Measurements from ENCODE around the genes INCENP and UBXN1.

GRCh38 chr11:61801412-61802152 is 8.9 kb downstream of the FEN1 start:
- PRO-cap, 2 experiments, result no peak in any of the 2 experiments

- PRO-cap, 2 experiments, result peak in 1 of 2 experiments; most common minus-strand start chr11:61922649 (in 1)
These were observed 5.3 kb upstream of the RAB3IL1 start for GRCh38 chr11:61922514-61923128.

GRCh38 chr11:61958882-61959365 is 8.5 kb downstream of the FTH1 start:
- PRO-cap, 2 experiments, result no peak in any of the 2 experiments

GRCh38 chr11:61975994-61976476 is 8.6 kb upstream of the FTH1 start:
- PRO-cap, 2 experiments, result no peak in any of the 2 experiments

DNA sequence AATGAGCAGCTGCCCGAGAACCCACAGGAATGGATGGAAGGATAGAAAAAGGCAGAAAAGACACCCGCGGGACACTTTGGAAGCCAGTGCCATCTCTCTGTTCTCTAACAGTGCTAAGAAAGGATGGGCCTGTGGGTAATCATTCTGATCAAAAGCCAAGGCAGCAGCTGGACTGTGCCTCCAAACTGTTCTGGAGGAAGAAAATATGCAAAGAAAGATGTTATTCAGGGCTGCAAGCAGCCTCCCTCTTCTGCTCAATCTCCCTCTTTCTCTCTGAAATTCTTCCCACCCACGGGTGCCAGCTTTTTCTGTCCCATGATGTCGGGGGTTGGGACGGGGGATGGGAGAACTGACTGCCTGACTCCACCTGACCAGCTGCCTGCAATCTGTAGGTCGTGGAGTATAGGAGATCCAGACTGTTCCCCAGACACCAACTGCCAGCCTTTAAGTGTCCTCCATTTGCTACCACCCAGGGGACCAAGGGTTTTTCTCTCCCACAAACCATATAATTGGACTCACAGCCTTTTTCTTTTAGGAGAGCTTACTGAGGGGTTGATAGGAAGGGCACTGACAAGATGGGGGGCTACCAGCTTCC is 37.9 kb upstream of the FTH1 start:
- PRO-cap, 2 experiments, result no peak in any of the 2 experiments

DNA sequence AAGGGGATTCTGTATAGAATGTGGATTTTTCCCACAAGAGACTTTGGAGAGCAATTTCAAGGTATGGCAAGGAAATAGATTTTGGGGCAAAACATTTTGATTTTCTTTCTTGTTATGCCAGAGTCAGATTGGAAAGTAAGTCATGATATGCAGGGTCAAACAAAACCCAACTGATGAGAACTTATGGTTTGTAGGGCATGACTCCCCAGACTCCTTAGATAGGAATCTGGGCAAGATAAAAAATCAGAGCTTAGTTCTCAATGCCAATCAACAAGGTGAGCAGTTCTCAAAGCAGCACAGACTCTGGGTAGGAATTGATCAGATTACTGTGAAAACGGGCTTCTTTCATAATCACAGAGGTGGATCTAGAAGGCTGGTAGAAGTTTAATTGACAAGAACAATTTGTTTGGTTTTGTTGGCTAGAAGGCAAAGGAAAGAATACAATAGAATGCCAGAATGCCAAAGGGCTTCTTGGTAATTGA is 78.1 kb upstream of the FTH1 start:
- PRO-cap, 2 experiments, result no peak in any of the 2 experiments

DNA sequence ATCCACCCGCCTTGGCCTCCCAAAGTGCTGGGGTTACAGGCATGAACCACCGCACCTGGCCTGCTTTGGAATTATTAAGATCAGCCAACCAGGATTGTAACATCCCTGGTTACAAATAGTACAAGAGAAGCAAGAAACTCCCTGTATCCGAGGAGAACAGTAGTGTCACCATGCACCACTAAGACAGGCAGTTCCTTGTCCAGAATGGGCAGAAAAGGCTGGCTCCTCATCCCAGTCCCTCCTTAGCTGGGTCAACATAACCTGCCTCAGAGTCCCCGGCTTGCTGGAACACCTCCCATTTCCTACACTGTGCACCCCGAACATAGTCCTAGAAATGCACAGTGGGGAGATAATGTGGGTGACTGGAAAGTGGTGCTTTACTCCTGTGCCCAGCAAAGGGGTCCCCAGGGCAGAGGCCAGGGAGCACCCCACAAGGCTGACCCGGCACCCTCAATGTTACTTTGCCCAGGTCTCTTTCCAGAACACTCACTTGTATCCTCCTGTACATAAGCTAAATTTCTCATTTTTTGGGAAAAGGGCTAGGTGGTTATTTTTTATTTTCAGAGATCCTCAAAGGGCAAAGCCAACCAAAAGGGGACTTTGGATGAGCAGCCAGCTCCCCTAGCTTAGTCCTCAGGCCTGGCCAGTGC is 77.0 kb upstream of the INCENP start:
- PRO-cap, 2 experiments, result no peak in any of the 2 experiments

- PRO-cap, 2 experiments, result no peak in any of the 2 experiments
These were observed 62.0 kb upstream of the INCENP start for GRCh38 chr11:62061796-62062306.

- PRO-cap, 2 experiments, result no peak in any of the 2 experiments
These were observed 18.7 kb upstream of the INCENP start for GRCh38 chr11:62105097-62105561.

GRCh38 chr11:62123421-62124251 is at the start of gene INCENP:
Gene INCENP (plus strand): TSS chr11:62124011.
- PRO-cap, 2 experiments, result peak in 2 of 2 experiments; most common plus-strand start chr11:62124011 (in 1); most common minus-strand start chr11:62123759 (in 2)

DNA sequence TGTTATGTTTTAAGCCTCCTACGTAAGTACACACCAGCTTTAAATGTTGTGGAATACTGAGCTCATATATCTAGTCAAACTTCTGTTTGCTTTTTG is 26.3 kb downstream of the SCGB1A1 start:
- PRO-cap, 2 experiments, result no peak in any of the 2 experiments

GRCh38 chr11:62540422-62541428 is 5.9 kb downstream of the AHNAK start:
- PRO-cap, 2 experiments, result peak in 1 of 2 experiments; most common plus-strand start chr11:62540858 (in 1)

DNA sequence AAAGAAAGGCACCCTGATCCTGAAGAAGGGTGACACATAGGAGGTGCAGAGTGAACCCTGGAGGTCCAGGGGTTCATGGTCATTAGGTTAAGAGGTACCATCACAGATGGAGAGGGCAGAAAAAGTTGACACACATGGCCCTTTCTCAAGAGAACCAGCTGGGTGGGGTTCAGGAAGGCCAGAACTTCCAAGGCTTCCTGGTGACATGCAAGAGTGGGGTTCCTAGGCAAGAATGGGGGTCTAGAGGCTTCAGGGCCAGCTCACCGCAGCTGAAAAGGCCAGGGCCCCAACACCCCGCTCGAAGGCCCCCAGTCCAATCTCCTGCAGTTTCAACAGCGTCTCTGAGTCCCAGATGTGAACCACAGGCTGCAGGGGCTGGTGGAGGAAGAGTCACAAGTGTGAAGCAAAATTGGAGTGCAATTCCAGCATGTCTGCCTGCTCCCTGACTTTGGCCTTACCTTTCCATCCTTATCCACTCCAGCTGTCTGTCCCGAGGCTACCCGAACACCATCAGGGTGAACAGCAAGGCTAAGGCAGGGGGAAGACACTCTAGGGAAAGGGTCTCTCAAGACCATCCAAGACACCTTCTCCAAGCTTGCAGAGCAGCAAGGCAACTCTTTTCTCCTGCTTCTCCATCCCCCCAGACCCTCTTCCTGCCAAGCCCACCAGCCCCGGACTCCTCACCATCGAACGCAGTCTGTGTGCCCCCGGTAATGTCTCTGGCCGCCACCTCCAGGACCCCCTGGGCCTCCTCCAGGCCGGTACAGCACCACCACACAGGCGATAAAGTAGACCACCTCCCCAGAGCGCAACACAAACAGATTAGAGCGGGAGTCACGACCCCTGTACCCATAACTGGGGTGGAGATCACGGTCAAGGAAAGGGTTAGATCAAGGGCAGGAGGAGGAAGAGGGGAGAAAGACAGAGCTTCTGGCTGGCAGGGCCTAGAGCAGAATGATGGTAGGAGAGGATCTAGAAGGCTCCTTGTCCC is 4.0 kb downstream of the EML3 start:
- PRO-cap, 2 experiments, result no peak in any of the 2 experiments

GRCh38 chr11:62621234-62621810 is 464 bp downstream of the B3GAT3 start:
- PRO-cap, 2 experiments, result no peak in any of the 2 experiments

DNA sequence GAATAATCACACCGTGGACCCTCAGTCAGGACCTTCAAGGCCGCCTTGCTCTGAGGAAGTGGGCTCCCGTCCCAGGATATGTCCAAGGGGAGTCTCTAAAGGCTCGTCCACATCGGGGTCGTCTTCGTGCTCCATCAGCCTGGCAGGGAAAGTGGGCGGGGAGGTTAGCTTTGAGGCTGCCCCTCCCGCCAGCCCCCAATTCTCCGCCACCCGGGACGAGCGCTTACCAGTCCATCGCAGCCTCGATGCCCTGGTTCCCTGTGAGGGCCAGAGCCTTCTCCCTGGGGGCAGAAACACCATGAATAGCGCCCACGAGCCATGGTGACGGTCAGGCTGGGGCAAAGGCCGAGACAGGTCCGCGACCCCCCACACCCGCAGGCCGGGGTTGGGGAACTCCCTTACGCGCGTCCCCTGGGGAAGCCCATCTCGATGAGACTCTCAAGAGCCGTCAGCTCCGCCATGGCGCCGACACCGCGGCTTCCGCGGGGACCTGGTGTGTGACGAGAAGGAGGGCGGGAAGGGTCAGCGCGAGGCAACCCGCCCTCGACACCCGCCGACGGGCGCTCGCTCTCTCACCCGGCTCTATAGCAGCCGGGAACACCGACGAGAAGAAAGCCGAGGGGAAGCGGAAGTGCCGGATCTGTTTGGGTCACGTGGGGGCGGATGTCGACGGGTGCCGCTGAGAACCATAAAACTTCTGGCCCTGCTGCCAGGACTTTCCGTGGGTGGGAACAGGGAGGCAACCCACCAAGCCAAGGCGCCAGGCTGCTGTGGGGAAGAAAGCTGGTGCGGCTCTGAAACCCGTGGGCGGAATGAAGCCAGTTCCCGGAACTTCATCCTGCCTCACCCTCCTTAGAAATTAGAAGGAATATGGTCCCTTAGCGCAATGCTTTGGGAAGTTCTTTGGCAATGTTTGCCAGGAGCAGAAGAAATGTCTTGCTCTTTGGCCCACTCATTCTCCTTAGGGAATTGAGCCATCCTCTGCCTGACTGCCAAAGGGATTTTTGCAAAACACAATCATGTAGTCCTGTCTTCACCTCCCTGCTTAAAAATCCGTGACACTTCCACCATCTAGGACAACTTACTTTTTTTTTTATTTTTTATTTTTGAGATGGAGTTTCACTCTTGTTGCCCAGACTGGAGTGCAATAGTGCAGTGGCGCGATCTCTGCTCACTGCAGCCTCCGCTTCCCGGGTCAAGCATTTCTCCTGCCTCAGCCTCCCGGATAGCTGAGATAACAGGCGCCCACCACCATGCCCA is at the start of gene UBXN1:
UBXN1 (minus strand) TSS at position 611 of the 1,260 bp plus-strand sequence.
- PRO-cap, 2 experiments, result peak in 2 of 2 experiments; most common plus-strand start position 712 of the sequence (in 2); most common minus-strand start position 584 of the sequence (in 2)

DNA sequence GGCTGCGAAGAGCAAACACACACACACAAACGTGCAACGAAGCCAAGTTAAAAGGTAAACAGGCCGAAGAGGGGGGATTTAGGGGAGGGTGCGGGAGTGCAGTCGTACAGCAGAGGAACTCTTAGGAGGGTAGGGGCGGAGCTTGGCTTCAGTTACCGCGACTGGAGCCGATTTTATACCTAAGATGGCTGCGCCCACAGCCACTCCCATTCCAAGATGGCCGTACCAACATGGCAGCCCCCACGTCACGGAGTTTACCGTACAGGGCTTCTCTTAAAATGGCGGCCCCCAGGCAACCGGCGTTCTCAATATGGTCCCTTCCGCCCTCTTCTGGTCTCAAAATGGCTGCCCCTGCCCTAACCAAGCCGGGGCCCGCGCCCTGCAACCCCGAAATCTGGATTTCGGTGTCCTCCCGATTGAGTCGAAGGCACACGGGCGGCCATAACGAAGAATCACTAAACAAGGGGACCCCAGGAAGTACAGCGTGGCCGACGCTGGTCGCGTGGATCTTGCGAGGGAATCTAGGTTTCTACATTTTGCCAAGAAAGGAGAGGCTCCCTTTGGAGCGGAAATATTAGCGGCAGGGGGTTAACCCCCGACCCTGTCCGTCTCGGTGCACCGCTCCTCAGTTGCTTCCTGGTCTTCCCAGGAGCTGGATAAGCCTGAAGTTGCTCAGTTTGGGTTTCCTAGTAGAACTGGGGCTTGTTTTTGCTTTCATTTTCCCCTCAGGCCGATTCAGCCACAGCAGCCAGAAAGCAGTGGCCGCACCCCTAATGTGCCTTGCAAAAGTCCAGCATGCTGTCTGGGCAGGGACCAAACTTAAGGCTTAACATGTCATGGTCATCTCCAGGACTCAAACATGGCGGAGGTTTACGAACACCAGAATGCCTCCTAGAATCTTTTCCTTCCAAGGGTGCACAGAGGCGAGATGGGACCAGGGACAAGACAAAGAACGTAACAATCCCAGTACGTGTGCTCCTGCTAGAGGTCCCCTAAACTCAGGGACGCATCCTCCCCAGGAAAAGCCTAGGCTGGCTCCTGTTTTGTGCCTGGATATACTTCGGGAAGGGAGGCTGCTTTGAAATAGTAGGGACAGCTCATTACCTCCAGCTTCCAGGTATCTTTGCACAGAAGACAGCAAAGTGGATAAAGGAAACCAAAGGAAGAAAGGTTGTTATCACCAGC is 2.3 kb downstream of the GNG3 start:
- PRO-cap, 2 experiments, result peak in 2 of 2 experiments; most common plus-strand start position 302 of the sequence (in 2); most common minus-strand start position 123 of the sequence (in 2)

DNA sequence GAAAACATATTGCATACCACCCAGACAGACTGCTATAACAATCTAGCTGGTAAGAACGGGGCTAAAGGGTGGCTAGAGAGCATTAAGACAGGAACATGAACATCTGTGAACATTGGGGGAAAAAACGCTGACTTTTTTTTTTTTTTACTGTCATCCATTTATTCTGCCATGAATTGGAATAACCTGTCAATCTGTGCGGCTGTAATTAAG is 657 bp downstream of the TTC9C start:
- PRO-cap, 2 experiments, result no peak in any of the 2 experiments

DNA sequence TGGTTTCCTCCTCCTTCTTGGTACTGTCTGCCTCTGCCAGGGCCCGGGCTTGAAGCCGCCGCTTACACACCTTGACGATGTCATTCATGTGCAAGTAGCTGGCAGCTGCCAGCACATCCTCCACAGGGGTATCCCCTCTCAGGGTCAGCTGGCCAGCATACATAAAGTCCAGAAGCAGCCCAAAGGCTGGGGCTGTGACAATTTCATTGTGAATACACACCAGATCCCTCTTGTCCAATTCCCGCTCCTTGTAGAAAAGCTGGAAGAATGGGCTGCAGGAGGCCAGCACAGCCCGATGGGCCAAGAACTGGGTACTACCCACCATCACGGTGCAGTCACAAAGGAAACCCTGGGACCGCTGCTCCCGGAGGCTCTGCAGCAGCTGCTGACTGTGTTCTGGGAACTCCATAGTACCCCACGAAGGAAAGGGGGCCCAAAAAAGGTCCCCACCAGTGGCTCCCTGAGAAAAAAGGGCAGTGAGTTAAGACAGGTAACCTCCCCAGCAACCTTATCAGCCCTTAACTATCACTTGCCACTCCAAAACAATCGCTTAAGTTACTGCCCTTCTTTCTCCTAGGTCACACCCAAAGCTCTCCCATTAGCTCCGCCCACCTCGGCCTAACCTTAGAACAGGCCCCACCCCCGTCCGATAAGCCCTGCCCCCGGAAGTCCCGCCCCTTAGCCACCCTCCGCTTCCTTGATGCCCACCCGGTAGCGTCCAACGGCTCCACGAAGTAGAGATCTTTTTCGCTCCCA is 526 bp downstream of the ZBTB3 start:
- PRO-cap, 2 experiments, result peak in 2 of 2 experiments; most common plus-strand start position 685 of the sequence (in 2); most common minus-strand start position 595 of the sequence (in 1)

GRCh38 chr11:62798548-62799346 is 6.5 kb downstream of the NXF1 start:
- PRO-cap, 2 experiments, result no peak in any of the 2 experiments

GRCh38 chr11:62800846-62801324 is 4.4 kb downstream of the NXF1 start:
- PRO-cap, 2 experiments, result no peak in any of the 2 experiments

Measured in Colon Carcinoma Metastatic in the Lung (tissue), 2 donors.